Jejunum (tissue), 1 donor: ENCODE data around the gene LHFPL5.

- PRO-cap, result no peak
Observed at GRCh38 chr6:35760241-35760714, 16.1 kb upstream of the CLPSL2 start.

DNA sequence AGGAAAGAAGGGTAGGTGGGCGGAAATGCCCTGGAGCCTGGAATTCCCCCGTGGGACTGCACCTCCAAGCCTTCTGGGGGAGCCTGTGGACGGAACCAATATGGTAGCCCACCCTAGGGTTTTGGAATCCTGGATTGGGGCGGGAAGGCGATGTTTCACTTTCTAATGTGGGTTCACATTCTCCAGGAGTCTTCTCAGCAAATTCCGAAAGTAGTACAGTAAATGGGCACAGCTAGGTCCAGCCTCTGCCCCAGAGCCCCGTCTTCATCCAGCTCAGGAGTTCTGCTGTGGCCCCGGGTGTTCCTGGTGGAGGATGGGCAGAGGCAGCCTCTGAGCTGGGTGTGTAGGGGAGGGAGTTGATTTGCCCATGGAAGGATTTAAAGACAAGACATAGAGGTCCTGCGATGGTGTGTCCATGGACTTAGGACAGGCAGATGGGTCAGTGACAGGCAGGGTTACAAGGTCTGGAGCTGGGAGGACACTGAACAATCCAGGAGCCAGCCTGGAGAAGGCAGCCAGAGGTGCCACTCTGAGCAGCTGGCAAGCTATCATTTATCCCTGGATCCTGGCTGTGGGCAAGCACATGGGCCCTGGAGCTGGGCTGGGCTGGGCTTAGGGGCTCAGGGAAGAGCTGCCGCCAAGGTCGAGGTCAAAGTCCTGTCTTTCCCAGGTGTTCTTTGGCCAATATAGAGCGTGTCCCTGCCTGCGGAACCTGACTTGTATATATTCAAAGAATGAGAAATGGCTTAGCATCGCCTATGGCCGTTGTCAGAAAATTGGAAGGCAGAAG, 6.6 kb downstream of the CLPSL1 start:
- PRO-cap, result no peak

DNA sequence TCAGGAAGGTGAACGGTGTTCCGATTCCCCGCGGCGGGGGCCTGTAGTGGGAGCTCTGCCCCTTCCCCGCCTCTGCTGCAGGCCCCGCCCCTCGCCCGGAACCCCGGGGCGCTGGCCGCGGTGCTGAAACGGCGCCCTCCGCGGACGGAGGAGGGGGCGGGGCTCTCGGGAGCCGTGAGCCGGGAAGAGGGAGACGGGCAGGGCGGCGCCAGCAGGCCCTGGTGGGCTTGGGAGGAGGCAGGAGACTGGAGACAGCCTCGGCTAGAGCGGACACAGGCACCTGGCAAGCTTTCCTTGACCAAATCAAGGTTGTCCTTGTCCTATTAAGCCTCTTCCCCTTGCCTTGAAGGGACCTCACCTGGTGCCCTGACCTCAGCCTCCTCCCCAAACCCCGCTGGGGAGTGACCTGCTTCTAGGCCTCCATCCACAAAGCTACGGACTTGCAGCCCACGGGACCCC, at the start of gene LHFPL5:
LHFPL5 (plus strand) TSS at position 165 of the 459 bp plus-strand sequence.
- PRO-cap, result no peak

GRCh38 chr6:35872226-35872753, 48.6 kb downstream of the SRPK1 start:
- PRO-cap, result no peak

DNA sequence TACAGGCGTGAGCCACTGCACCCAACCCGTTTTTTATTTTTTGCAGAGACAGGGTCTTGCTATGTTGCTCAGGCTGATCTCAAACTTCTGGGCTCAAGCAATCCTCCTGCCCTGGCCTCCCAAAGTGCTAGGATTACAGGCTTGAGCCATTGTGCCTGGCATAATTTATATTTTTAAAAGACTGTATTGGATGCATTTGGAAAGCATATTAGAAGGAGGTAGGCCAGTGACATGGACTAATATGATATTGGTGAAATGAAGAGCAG, 20.6 kb downstream of the MAPK14 start:
- PRO-cap, result no peak

- PRO-cap, result no peak
Observed at GRCh38 chr6:36086637-36087678, 43.4 kb upstream of the MAPK13 start.

DNA sequence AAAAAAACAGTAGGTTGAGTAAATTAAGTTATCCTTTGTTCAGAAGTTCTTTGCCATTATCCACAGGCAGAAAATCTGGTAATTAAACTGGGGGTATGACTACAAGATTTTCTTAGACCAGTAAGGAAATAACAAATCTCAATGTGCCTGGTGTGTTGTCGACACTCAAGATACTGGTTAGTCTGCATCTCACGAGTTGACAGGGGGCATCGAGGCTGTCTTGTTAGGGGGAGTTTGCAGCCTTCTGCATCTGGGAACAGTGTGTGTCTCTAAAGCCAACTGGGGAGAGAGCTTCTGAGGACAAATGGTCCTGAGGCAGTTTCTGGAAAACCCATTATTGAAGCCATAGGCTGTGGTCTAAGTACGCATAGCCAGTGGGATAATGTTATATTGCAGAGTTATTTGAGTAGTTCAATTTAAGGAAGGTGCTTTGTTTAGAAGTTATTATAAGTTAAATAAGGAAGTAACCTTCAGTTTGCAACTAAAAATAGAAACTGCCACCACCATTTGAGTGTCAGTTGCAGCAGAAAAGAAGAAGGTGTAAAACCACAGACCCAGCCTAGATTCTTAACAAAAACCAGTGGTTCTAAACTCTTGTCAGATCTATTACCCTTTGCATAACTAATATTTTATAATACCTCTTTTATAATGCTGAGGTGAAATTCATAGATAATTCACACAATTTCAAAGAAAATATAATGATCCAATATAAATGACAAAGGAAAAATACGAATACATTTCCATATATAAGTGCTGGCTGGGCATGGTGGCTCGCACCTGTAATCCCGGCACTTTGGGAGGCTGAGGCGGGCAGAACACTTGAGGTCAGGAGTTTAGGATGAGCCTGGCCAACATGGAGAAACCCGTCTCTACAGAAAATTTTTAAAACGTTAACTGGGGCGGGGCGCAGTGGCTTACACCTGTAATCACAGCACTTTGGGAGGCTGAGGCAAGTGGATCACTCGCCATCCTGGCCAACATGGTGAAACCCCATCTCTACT, 15.3 kb upstream of the MAPK13 start:
- PRO-cap, result no peak

DNA sequence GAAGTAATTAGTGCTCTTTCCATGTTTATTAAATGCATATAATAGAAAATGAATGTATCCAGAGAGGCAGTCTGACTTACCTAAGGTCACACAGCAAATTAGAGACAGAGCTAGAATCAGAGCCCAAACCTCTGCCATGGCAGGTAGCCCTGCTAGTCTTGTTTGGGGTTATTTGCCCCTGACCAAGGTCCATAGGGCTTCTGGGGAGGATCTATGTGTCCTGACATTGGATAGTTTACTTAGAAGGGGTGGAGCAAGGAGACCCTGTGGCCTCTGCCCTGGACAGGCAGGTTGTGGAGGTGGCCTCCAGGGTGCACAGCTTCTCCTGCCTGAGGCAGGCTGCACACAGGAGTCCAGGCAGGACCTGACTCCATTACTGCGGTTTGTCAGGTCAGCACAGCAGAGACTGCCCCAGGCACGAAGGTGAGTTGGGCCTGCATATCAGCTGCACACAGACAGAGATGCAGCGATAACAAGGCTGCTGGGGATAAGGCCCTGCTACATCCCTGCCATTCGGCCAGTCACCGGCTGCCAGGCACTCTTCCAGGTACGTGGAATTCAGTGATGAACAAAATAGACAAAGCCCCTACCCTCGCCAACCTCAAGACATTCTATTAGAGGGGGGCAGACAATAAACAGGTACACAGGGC, 8.2 kb upstream of the MAPK13 start:
- PRO-cap, result no peak

DNA sequence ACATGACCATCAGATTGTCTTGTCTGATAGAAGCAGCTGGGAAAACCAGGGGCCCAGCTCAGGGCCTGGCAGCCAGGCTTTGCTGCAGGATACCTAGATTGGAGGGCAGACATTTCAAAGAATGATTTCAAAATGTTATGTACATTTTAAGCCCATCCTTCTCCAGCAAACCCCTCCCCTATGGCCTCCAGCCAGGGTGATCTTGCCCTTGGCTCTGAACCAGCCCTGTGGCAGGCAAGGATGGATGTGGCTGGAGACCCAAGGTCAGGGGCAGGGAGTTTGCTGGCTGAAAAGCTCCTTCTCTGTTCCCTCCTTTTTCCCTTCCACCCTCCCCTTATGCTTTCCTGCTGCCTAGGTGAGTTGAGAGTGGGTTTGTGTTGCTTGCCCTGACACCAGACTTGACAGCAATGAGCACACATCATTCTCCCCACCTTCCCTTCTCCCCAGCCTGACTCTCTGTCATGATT, 1.7 kb downstream of the MAPK13 start:
- PRO-cap, result no peak

DNA sequence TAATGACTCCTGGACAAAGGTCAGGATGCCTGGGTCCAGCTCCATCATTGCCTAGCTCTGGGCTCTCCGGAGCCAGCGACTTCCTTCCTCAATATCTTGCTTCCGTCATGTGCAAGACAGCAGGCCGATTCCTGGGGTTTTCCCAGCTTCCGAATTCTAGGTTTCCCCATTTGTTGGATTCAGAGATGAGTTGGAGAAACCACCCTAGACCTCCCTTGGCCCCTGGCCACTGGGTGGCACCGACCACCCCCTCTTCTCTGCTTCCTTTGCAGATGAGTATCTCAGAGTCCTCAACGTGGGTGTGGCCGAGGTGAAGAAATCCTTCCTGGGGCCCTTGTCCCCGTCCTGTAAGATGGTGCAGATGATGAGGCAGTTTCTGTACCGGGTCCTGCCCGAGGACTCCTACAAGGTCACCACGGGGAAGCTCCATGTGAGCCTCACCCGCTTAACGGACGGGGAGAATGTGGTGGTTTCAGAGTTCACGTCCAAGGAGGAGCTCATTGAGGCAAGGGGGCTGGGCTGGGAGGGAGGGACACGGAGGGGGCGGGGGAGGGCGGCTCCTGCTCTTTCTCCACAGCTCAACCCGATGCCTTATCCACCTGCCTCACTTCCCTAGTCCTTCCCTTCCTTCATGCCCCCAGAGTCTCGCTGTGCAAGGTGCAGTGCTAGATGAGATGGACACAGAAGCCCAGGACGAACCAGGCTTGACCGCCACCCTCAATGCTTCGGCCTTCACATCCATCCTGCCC, 21.4 kb downstream of the PNPLA1 start:
- PRO-cap, result unidirectional peak, plus-strand start at position 372 of the sequence

DNA sequence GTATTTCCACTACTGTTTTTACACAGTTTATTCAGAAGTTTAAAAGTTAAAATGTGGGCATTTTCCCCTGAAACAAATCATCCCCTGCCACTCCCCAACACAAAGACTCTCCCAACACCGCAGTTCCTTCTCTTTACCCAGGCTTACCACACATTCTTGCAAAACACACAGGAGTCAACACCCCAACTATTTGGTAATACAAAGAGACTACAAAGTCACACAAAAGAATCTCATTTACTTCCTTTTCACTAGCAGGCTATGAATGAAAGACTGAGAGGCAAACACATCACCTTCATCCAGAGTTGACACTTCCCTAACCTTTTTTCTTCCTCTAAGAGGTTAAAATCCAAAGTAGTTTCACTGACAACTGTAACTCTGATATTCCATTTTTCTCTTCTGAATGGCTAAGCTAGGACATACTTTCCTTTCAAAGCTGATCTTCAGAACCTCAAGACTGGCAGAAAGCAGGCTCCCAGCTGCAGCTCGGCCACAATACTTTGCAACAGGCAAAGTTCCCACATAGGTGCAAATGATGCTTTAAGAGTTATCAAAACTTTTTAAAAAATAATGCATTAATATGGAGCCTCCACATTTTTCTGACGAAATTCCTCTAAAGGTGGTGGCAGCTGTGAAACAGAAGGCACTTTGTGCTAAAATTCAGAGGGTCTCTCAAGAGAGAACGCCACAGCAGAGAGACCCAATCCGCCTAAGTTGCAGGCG, 51.2 kb downstream of the KCTD20 start:
- PRO-cap, result no peak

DNA sequence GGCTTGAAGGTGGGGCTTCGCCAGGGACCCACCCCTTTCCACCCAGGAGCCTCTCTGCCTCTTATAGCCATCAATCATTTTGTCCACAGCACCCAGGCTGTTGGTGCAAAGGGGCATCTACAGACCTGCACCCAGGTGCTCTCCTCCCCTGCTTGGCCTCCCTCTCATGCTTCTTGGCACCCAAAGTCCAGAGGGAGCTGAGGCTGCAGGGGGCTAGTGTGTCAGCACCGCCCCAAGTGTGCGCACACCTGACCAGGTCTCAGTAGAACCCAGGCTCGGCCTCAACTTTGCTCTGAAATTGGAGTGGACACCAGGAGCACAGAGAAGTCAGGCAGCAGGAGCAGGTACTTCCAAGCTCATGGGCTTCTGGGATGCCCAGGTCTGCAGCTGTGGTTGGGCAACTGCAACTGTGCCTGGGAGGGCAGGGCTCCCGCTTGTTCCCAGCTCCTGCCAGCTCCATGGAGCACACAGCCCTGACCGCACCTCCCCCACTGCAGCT, 37.1 kb downstream of the STK38 start:
- PRO-cap, result no peak

GRCh38 chr6:36539875-36540721, 7.2 kb downstream of the STK38 start:
- PRO-cap, result no peak

GRCh38 chr6:36591756-36592771, 2.1 kb upstream of the SRSF3 start:
- PRO-cap, result no peak

DNA sequence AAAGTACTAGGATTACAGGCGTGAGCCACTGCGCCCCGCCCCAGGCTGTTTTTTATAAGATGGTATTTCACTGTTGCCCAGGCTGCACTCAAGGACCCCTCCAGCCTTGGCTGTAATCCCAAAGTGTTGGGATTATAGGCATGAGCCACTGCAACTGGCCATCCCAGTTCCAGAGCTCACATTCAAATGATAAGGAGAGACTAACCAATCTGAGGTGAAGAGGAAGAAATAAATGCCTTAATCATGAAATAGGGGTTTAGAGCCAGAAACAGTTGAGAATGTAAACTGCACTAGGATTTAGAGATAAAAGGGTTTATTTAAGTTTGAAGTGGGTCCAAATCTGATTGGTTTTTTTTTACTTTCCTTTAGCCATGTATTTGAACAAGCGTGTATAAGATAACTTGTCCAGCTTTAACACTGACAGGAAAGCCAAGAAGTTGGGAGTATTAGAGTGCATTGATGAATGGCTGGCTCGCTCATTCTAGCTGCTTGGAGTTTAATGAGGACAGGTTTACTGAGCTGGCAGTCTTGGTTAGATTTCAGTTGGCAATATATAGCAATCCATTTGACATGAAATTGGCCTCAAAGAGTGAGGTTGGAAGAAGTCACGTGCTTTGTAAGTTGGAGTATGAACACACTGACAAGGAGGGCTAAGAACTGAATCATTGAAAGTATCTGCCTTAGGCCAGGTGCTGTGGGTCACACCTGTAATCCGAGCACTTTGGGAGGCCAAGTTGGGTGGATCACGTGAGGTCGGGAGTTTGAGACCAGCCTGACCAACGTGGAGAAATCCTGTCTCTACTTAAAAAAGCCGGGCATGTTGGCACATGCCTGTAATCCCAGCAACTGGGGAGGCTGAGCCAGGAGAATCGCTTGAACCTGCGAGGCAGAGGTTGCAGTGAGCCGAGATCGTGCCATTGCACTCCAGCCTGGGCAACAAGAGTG, 13.6 kb downstream of the SRSF3 start:
- PRO-cap, result unidirectional peak, plus-strand start at position 588 of the sequence

- PRO-cap, result no peak
Observed at GRCh38 chr6:36623250-36623955, 29.2 kb downstream of the SRSF3 start.

GRCh38 chr6:36664680-36664933, 13.9 kb upstream of the CDKN1A start:
- PRO-cap, result no peak

GRCh38 chr6:36734925-36735630, 37.5 kb downstream of the RAB44 start:
- PRO-cap, result no peak

GRCh38 chr6:36743798-36744536, 46.3 kb downstream of the RAB44 start:
- PRO-cap, result unidirectional peak, minus-strand start at chr6:36743989

- PRO-cap, result no peak
Observed at GRCh38 chr6:36754014-36754612, 56.5 kb downstream of the RAB44 start.